Fallopian tube (tissue), 1 donor: ENCODE measurements around the genes PBLD and VPS26A.

- PRO-cap: no peak
Measured at GRCh38 chr10:68318828-68318997, 13.2 kb upstream of the HNRNPH3 start.

- PRO-cap: bidirectional peak, plus-strand start at chr10:68333028, minus-strand start at chr10:68332920
Measured at GRCh38 chr10:68332586-68333632, at the start of gene PBLD. PBLD (minus strand) TSS chr10:68332928.

- PRO-cap: no peak
Measured at GRCh38 chr10:68525658-68526178, 1.6 kb downstream of the SLC25A16 start.

GRCh38 chr10:68876823-68877336 is 24.2 kb upstream of the DDX50 start:
- PRO-cap: bidirectional peak, plus-strand start at chr10:68877124, minus-strand start at chr10:68877024

DNA sequence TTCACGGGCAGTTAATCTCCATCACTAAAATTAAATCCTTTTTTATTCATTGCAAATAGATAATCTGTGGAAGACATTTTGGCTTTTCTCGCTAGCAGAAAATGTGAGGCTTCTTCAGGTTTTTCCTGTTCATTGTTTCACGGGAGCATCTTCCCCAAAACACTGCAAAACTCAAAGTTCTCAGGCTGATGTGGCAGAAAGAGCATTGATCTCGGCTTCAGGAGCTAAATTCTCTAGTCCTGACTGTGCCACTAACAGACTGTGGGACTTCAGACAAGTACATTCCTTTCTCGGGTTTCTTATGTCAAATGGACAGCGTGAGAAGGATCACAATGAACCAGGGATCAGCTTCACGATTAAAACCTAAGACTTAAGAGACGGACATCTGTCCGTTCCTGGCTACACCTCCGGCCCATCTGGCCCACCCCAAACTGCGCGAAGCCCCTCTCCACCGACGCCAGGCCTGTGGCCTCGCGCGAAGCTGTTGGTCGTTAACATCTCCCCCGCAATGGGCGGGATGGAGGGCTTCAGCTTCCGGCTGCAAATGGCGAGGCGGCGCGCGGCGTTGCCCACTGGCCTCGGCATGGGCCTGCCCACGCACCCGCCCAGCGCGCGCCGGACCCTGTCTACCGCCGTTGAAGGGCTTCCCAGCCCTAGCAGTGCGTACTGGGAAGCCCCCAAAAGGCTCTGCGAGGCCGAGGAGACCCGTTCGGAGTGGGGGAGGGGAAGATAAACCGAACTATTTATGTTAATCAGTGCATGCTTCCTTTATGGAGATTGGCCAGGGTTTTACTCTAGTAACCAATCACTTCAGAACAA is 570 bp upstream of the DDX50 start:
- PRO-cap: bidirectional peak, plus-strand start at position 414 of the sequence, minus-strand start at position 467 of the sequence; bidirectional peak, plus-strand start outside the sequence, minus-strand start at position 716 of the sequence

GRCh38 chr10:69072718-69073475 is 15.0 kb upstream of the SRGN start:
- PRO-cap: no peak

- PRO-cap: no peak
Measured at GRCh38 chr10:69095557-69096102, 7.7 kb downstream of the SRGN start.

GRCh38 chr10:69123098-69124119 is 569 bp upstream of the VPS26A start:
- PRO-cap: unidirectional peak, plus-strand start at chr10:69123486; bidirectional peak, plus-strand start at chr10:69123694, minus-strand start at chr10:69123732; bidirectional peak, plus-strand start at chr10:69124184, minus-strand start at chr10:69124013

DNA sequence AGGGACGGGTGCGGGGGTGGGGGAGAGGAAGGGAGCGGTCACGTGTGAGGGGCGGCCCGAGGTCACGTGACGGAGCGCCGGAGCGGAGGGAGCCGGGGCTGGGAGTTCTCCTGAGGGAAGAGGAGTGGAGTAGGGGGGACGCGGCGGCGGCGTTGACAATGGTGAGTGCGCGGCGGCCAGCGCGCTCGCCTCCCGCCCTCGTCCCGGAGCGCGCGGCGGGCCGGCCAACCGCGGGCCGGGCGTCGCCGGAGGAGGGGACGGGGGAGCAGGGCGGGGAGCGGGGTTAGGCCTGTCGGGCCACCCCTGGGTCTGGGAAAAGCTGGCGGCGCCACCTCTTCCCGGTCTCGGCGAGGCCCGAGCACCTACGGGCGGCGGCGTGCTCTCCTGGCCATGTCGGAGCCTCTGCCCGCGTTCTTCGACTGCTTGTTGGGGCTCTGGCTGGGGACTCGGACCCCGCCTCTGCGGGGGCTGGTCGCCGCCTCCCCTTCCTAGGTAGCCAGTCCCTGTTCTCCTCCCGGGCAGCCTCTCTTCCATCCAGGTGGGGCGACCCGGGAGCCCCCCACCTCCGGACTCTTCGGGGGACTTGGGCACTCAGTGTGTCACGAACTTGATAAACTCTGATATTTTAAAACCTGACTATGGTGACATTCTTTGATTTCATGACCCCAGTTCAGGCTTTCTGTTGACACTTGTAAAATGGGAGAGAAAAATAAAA is at the start of gene VPS26A:
VPS26A (plus strand) TSS at position 59 of the 715 bp plus-strand sequence.
- PRO-cap: bidirectional peak, plus-strand start at position 65 of the sequence, minus-strand start outside the sequence; unidirectional peak, minus-strand start at position 421 of the sequence

DNA sequence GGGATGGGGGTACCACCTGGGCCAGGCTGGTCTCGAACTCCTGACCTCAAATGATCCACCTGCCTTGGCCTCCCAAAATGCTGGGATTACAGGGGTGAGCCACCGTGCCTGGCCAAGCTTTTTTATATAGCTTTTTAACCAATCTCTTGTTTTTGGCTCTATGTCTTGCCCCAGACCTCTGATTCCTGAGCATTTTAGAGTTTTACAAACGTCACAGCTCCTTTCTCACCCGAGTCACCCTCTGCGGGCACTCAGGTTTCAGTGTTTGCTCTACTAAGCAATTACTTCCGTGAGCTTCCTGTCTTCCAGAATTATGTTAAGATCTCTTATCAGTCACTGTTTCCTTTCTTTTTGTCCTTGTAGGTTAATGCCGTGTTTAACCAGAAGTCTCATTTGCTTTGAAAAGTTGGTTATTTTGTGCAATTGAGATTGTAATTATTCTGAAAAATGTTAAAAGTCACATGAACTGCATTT is 4.8 kb upstream of the HKDC1 start:
- PRO-cap: no peak

GRCh38 chr10:69375212-69376449 is 41.1 kb downstream of the TACR2 start:
- PRO-cap: unidirectional peak, minus-strand start at chr10:69375620; bidirectional peak, plus-strand start at chr10:69376061, minus-strand start at chr10:69375902

DNA sequence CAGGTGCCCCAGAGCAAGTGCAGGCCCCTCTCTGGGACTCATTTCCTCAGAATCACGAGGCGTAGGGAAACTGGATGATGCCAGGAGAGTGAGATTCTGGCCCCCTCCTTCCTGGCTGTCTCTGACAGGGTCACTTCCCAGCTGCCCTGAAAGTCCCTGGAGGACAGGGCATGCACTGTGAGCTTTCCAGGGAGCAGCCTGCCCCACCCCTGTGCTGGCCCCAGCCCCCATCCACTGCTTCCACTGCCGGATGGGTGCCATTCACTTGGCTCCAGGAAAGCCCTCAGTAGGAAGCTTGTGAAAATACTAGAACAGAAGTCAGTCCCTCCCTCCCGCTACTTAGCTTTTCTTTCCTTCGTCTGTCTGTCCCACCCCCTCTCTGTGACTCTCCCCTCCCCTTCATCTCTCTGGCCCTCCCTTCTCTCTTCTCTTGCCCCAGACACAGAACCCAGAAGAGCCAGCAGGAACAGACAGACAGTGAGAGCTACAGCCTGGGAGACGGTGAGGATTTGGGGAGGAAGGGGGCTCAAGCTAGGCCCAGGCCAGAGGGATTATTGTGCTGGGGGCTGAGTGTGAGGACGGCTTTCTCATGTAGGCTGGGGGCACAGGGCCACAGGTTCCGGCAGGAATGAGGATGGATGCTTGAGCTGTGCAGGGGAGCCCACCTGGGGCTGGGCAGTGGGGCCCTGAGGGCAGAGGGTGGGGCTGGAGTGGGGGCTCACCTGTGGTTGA is 10.2 kb downstream of the TACR2 start:
- PRO-cap: bidirectional peak, plus-strand start at position 446 of the sequence, minus-strand start at position 361 of the sequence

- PRO-cap: bidirectional peak, plus-strand start at chr10:69408955, minus-strand start at chr10:69408680
Measured at GRCh38 chr10:69408871-69409213, 7.9 kb downstream of the TACR2 start.

- PRO-cap: no peak
Measured at GRCh38 chr10:69415864-69416267, 852 bp downstream of the TACR2 start.

DNA sequence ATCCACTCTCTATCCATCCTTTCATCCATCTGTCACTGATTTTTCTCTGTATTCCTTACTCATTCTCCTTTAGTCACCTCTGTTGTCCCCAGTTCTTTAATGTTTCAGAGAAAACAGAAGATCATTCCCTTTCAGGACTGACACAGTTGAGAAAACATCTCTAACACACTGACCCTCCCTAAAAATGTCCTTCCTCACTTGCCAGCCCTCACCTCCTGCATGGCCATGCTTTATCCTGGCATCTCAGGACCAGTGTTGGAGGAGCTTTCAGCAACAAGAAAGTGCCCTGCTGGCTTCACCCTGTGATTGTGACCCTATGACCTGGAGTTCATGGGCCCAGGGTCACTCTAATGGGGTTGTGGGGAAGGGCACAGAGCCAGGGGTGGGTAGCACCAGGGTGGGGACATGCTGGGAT is 79.0 kb downstream of the FAM241B start:
- PRO-cap: no peak

GRCh38 chr10:69911494-69911838 is 109.8 kb downstream of the COL13A1 start:
- PRO-cap: no peak

DNA sequence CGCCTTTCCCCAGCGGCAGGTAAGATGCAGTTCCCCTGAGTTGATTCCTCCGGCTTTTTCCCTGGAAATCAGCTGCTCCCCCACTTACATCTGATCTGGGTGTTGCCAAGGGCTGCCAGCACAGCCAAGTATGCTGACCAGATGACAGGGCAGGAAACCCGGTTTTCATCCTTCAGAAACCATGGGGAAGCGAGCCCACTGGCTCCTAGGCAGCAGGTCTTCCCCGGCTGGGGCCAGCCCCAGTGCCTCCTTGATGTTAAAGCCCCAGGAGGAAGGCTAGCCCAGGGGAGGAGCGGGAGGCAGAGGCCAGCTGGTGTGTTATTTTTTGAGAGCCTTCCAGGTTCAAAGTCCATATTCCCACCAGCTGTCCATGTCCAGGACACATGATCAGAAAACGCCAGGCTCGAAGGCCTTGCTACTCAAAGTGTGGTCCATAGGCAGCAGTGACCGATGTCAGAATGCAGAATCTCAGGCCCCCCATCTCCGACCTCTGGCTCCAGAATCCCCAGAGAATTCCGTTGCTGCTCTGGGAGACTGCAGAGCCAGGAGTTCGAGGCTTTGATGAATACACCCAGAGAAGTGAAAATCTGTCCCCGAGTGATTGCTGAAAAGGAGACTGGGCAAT is 23.3 kb downstream of the AIFM2 start:
- PRO-cap: no peak

GRCh38 chr10:70123799-70124231 is 8.8 kb downstream of the AIFM2 start:
- PRO-cap: no peak

- PRO-cap: no peak
Measured at GRCh38 chr10:70139414-70140279, 6.9 kb downstream of the TYSND1 start.

DNA sequence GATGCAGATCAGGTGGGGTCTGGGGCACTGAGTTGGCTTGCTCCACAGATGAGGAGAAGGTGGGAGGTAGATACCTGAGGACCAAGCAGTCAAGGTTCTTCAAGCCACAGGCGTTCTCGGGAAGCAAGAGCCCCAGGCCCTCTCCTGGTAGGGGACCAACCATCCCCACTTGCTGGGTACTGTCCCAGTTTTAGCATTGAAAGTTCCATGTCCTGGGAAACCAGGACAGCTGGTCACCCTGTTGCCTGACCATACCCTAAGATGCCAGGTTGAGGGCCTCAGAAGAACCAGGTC is 16.2 kb upstream of the NPFFR1 start:
- PRO-cap: no peak